AG10803 (cell line): ENCODE measurements around the genes SIRT3 and SCT.

DNA sequence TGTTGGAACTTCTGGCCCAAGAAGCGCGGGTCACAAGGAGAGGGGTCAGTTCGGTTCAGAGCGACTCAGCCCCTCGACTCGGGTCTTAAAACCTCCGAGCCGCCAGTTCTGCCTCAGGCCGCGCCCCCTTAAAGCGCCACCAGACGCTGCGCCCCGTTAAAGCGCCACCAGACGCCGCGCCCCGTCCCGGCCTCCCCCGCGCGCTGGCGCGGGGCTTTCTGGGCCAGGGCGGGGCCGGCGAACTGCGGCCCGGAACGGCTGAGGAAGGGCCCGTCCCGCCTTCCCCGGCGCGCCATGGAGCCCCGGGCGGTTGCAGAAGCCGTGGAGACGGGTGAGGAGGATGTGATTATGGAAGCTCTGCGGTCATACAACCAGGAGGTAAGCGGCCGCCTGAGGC, 1.1 kb downstream of the RIC8A start:
- RRBS, result 2% methylated on average over 14 of the region's 43 CpGs

DNA sequence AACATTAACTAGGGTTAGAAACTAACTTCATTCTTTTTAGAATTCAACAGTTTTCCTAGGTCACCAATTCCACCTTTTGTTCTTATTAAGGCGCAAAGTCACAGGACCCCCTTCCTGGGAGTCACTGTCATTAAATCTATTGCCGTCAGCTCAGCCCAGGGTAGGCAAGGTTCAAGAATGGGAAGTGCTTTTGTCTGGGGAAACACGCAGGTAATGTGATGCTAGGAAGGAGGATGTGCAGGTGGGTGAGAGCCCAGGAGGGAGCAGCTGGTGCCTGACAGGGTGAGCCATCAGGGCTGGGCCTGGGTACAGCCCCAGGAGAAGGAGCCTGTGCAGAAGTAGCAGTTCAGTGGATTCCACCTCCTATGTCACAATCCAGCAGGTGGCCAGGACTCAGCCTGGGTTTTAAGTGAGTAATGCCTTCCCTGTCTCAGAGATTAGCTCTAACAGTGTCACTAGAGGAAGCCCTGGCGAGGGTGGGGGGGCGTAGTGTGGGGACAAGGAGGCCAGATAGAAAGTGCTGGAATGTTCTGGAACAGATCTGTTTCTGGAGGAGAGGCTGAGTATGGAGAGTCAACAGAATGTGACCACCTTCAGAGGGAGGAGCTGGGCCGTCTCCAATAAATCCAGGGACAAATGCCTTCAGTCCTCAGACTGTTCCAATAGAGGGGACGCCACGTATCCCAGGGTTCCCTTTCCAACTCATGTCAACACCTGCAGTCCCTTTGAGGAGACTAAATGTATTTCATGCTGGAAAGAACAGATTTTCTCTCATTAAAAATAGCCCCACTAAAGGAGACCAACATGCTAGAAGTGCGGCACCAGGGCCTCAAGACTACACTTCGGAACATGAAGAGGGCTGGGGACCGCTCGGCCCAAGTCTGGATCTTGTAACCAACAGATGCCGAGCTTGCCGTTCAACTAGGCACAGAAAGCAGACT, 8.2 kb downstream of the RIC8A start:
- RRBS, result no CpG with 5 or more reads among the region's 14 CpGs

DNA sequence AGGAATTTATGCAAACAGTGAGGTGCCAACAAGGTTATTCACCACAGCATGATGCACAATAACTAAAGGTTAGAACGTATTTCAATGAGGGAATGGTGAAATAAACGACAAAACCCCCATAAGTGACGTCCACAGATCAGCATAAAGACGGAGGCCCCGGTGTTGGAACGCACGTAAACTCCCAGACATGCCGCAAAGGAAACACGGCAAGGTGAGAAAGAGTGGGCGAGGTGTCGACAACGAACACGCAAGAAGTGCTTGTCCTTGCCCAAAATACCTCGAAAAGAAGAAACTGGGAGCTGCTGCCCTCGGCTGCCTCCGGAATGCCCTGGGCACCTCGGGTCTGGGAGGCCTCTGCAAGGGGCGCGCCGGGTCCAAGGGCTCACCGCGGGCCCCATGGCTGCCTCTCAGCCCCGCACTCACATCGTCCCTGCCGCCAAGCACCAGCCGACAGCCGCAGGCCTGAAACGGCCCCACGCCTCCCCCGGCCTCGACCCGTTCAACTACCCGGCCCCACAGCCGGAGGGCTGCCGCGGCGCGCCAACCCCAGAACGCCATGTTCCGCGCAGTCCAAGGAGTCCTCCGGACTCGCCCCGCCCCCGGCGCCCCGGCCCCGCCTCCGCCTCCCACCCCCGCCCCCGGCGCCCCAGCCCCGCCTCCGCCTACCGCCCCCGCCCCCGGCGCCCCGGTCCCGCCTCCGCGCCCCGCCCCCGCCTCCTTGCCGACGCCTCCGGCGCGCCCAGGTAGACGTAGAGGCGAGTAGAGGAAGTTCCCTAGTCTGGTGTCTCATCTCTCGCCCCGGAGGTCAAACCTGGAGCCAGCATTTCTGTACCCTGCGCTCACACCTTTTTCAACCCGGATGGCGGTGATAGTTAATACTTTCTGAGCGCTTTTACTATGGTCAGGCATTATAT, at the start of gene SIRT3:
TSS of gene SIRT3 (minus strand) at position 572 of the 914 bp plus-strand sequence.
- RRBS, result 1% methylated on average over 39 of the region's 77 CpGs

DNA sequence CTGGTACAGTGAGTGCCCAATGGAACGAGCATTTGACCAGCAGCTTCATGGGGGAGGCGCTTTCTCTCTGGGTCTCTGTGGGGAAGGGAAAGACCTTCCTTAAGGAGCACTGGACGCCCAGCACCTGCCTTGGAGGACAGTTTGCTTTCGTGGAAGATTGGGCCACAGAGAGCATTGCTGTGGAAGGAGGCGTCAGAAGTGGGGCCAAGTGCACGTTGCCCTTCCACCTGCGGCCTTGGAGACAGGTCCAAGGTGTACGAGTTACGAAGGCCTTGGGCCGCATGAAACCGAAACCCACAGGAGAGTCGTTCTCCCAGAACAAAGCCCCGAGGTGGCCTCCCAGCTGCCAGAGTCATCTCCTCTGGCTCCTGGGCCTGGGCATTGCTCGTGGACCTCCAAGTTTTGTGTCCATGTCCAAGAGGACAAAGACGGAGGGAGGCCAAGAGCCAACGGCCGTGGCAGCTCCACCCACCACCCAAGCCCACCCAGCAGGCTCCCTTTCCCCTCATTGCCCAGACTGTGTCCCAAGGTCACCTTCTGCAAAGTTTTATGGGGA, 5.9 kb upstream of the NLRP6 start:
- RRBS, result no CpG with 5 or more reads among the region's 17 CpGs

GRCh38 chr11:281105-281892, 3.1 kb downstream of the NLRP6 start:
- RRBS, result no CpG with 5 or more reads among the region's 54 CpGs

- RRBS, result 29% methylated on average over 12 of the region's 61 CpGs
These were observed 762 bp downstream of the PGGHG start for GRCh38 chr11:289319-290456.

DNA sequence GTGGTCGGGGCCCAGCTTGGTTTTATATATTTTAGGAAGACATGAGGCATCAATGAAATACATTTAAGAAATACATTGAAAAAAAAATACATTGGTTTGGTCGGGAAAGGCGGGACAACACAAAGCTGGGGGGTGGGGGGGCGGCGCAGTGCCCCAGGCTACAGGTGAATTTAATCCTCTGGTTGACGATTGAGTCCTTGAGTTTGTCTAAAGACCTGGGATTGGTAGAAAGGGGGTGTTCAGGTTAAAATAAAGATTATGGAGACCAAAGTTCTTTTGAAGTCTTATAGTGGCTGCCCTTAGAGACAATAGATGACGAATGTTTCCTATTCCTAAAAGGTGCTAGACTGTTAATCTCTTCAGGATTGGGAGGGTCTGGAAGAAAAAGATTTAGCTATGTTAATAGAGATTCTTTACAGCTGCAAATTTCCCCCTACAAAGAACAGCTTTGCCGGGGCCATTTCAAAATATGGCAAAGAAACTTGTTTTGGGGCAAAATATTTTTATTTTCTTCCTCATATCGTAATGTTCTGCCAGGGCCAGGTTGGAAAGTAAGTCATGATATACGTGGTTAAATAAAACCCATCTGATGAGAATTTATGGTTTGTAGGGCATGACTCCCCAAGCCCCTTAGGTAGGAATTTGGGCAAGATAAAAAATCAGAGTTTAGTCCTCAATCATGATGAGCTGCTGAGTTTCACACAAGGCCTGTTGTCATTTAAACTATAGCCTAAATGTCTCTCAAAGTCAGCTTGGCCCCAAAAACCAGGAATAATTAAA, 3.3 kb downstream of the IFITM1 start:
- RRBS, result no CpG with 5 or more reads among the region's 10 CpGs

GRCh38 chr11:396697-397835, 3.1 kb downstream of the PKP3 start:
- RRBS, result 26% methylated on average over 36 of the region's 67 CpGs

DNA sequence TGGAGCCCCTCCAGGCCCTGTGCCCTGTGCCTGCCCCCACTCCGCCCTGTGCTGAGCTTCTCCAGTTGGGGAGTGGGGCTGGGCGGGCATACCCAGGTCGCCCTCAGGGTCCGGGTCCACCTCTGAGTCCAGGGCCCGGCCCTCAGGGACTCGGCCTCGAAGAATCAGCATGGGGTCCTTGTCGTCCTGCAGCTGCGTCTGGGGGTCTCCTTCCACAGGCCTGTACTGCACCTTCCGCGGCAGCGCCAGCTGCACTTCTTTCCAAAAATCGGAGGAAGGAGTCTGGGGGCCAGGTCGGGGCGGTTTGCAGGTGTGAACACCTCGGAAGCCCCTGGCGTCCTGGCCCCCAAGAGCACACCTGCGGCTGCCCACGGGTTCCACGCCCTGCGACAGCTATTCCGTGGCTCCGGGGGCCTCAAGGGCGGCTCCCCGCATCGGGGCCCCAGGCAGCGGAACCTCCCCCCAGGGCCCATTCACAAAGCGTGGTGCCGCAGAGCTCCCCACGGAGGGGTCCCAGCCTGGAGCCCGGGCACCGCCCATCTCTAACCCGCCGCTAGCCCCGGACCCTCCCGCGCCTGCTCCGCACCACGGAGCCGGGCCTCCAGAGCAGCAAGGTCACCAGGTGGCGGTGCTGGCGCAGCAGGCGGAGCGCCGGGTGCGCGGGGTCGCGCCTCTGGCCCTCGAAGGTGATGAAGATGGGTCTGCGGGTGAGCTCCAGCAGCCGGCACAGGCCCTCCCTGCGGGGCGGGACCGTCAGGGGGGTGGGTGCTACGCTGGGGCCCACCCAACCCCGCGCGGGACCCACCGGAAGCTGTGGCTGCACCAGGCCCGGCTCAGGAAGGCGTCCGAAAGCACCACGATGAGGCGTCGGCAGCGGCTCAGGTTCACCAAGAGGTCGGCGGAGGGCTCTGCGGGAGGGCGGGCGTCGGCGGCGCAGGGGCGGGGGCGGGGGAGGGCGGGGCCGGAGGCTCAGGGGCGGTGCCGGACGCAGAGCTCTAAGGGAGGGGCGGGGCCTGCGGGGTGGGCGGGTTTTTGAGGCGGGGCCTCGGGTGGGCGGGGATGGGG, 8.2 kb downstream of the SIGIRR start:
- RRBS, result 2% methylated on average over 21 of the region's 88 CpGs

GRCh38 chr11:409600-410441, 5.0 kb downstream of the SIGIRR start:
- RRBS, result 82% methylated on average over 3 of the region's 18 CpGs

GRCh38 chr11:416725-417773, 2.2 kb upstream of the SIGIRR start:
- RRBS, result 2% methylated on average over 35 of the region's 107 CpGs

- RRBS, result 0% methylated on average over 2 of the region's 25 CpGs
These were observed 3.8 kb downstream of the RNH1 start for GRCh38 chr11:503015-503942.

DNA sequence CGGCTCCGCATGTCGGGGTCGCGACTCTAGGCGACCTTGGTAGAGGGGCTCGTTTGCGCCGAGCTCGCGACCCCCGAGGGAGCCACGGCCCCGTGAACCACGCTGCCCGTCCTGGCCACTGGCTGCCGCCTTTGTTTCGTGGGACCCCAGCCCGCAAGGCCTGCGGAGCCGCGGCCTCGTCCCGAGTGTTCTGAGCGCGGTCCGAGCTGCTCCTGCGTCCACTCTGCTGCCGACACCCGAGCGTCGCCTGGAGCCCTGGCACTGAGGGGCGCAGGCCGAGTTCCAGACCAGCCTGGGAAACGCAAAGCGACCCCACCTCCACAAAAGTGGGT, 625 bp upstream of the RNH1 start:
- RRBS, result no CpG with 5 or more reads among the region's 36 CpGs

DNA sequence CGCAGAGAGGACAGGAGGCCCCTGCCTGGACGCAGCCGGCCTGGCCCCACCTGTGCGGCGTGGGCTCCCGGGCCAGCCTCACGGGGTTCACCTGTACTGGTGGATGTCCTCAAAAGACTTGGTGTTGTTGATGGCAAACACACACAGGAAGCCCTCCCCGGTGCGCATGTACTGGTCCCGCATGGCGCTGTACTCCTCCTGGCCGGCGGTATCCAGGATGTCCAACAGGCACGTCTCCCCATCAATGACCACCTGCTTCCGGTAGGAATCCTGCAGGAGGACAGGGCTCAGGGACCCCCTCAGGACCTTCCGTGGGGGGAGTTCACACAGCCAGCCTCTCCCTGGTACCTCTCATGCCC, 1.7 kb downstream of the HRAS start:
- RRBS, result 94% methylated on average over 8 of the region's 16 CpGs

DNA sequence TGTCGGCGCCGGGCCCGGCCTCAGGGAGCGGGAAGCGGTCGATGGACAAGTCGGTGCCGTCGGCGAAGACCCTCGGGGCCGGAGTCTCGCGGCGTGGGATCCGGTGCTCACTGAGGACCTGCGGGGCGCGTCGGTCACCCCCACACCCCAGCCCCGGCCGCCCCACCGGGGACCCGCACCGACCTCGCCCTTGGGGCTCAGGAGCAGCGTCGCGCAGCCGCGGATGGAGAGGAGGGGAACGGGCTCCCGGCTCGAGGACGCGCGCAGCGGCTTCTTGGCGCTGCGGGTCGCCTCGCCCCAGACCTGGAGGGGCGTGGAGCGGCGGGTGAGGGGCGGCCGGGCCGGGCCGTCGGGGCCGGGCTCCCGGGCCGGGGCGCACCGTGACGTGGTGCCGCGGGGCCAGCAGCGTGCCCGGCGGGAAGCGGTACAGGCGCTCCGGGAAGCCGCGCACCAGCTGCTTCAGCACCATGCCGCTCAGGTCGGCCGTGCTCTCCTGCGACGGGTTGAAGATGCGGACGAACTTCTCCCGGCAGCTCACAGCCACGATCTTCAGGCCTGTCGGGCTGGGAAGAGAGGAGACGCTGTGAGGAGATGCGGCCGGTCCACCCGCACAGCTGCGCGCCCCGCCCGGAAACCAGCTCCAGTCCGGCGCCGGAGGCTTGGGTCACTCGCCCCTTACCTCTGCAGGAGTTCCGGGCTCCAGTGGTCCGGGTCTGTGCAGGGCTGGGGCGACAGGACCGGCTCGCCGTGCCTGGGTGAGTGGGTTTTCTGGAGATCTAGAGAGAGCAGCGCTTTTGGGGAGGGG, 4.5 kb downstream of the LMNTD2 start:
- RRBS, result 3% methylated on average over 64 of the region's 96 CpGs

- RRBS, result no CpG with 5 or more reads among the region's 9 CpGs
These were observed 8.0 kb downstream of the PHRF1 start for GRCh38 chr11:584327-584706.

GRCh38 chr11:627057-627665, at the start of gene SCT:
TSS of gene SCT (minus strand) at chr11:627181.
- RRBS, result 10% methylated on average over 40 of the region's 65 CpGs

- RRBS, result 79% methylated on average over 6 of the region's 29 CpGs
These were observed 930 bp upstream of the SCT start for GRCh38 chr11:627900-628322.

- RRBS, result 4% methylated on average over 17 of the region's 57 CpGs
These were observed 2.5 kb downstream of the DRD4 start for GRCh38 chr11:639585-639959.

GRCh38 chr11:707655-708465, 1.8 kb downstream of the EPS8L2 start:
- RRBS, result 57% methylated on average over 2 of the region's 22 CpGs